Rectum (tissue), 1 donor: ENCODE data around the genes COX7A2L and MTA3.

- PRO-cap = no peak
Measured at GRCh38 chr2:41880363-41881116, 167.3 kb upstream of the PKDCC start.

DNA sequence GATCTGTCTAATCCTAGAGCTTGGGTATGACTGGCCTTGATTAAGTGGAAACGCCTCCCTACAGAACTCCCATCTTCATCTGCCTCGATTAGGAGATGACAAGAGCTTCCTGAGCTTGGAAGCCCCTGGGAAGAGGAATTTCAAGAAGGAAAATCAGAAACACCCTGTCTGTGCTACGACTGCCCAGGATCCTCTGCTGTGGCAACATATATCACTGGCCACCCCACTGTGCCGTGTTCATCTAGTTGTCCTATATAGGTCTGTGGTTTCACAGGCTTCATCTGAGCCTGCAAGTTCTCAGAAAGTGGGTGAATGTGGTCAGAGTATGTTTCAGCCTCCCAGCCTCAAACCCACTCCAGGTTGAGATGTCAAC, 151.4 kb upstream of the PKDCC start:
- PRO-cap = no peak

DNA sequence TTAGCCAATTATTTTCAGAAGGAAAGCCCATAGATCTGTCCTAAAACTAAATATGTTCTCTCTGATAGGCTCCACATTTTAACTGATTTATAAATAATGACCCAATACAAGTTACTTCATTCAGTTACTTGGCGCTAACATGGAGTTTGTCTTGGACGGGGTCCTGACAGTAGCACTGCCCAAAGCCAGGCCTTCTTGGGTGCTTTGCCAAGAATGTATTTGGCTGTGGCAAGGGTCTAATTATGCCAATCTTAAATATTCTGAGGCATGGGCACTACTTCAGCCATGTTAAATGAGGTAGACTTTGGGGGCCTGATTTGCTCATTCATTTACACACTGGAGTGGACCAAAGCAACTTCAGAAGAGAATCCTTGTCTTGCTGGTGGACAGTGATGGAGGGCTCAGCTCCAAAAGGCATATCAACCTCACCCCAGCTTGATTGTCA, 135.0 kb upstream of the PKDCC start:
- PRO-cap = no peak

GRCh38 chr2:41931912-41932841, 115.6 kb upstream of the PKDCC start:
- PRO-cap = no peak

DNA sequence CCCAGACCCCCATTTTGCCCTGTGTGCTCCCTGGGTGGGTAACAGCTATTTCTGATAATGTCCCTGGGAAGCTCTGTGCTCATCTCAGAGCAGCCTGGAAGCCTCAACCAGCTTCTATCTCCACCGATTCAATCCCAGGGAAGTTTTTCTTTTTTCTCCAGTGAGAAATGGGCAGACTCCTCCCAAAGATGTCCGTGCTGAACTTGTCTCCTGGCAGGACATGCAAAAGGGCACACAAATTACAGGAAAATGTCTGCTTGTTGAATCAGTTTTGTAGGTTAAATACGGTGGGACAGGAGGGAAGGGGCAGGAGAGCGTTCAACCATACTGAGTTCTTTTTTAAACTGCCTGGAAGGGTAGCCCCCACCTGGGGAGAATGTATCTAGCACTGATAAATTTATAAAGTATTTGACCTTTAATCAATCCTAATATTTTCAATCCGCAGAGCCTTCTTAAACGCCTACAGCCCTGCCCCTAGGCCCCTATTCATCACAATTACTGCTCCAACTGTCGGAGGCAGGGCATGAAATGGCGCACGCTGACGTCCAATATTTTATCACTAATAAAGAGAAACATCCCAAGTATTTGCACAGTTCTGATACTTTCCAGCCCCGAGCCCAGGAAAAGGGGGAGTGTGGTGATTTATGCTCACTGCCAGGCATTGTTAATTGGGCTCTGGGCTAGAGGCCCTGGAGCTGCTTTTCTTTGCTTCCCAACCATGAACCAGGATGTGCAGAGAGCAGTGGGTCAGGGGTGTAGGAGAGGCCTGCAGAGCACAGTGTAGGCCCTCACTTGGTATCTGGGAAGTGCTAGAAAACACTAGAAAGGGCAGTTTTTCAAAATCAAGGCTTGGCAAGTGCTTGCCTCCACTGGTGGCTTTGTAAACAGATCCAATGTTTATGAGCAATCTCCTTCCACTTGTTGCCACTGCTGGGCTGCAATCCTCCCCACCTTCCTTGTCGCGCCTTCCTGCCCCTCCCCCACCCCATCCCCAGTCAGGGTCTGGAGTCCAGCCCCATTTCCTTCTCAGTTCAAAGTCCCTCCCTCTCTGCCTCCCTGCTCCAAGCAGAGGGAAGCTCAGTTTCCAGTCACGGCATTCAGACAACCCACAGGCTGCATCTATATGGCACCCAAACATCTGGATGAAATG, 84.2 kb upstream of the PKDCC start:
- PRO-cap = bidirectional peak, plus-strand start at position 1,080 of the sequence, minus-strand start at position 725 of the sequence

- PRO-cap = no peak
Measured at GRCh38 chr2:42040876-42041204, 7.0 kb upstream of the PKDCC start.

- PRO-cap = bidirectional peak, plus-strand start at chr2:42048963, minus-strand start at chr2:42048925; bidirectional peak, plus-strand start at chr2:42049398, minus-strand start at chr2:42049042
Measured at GRCh38 chr2:42048495-42049462, 958 bp downstream of the PKDCC start.

- PRO-cap = no peak
Measured at GRCh38 chr2:42105193-42106001, 57.6 kb downstream of the PKDCC start.

DNA sequence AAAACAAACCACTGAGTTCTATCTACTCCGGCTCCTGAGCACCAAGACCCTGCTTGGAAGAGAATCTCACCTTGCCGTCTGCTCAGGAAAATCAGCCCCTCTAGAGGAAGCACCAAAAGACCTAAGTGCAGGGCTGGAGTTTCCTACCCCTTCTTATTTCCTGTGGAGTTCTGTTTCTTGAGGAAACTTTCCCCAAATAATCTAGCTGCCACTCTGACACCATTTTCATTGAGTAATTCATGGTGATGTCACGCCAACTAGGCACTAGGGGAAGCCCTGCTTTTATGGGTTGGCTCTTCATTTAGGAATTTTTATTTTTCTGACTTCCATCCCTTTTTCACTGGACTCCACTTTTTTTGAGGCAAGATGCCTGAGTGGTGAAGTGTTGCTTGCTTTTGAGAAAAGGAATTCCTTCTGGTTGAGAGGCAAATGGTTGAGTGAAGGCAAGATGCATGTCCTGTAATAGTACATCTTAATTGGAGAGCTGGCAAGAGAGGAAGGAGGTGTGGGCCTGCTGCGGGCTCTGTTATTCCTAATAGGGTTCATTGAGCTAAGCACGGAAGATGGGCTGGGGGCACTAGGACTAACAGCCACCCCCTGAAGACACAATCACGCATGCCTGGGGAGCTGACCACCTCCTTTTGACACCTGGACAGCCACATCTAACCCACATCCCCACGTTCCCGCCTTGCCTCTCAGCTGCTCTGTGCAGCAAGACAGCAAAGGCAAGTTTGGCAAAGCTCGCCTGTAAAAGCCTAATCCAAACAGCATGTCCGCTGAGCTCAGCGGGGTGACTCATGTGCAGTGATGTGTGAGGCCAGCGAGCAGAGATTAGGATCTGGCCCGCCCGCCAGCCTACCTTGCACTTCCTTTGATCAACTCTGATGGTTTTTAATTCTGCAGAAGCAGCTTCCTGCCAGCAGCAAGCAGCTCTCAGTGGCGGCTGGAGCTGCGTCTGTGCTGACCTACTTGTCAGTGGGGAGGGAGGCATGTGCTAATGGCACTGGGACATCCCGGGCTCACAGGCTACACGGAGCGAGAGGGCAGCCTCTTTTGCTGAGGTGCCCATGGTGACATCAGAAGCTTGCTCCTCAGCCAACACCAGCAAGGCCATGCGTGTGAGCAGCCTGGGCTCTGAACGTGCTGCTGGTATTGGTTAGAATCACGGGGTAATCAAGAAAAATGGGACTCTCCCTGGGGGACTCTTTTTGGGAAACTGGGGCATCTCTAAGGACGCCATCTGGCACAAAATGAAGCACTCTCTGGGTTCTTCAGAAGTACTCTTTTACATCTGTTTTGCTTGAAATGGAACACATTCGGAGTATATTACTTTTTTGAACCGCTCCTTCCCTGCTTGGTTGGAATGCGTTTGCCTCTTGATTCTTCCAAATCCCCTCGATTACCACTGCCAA, 36.3 kb upstream of the EML4 start:
- PRO-cap = bidirectional peak, plus-strand start at position 936 of the sequence, minus-strand start at position 883 of the sequence

- PRO-cap = no peak
Measured at GRCh38 chr2:42193696-42194266, 24.6 kb downstream of the EML4 start.

GRCh38 chr2:42247004-42247746, 78.0 kb downstream of the EML4 start:
- PRO-cap = no peak

- PRO-cap = unidirectional peak, minus-strand start at chr2:42361027; unidirectional peak, minus-strand start at chr2:42361209; bidirectional peak, plus-strand start at chr2:42361661, minus-strand start at chr2:42361510
Measured at GRCh38 chr2:42360815-42361902, at the start of gene COX7A2L. TSS of gene COX7A2L (minus strand) at chr2:42361217.

GRCh38 chr2:42568310-42569093, at the start of gene MTA3:
TSS of gene MTA3 (plus strand) at chr2:42568632.
- PRO-cap = bidirectional peak, plus-strand start at chr2:42568705, minus-strand start at chr2:42568519

- PRO-cap = no peak
Measured at GRCh38 chr2:42652177-42652696, 83.8 kb downstream of the MTA3 start.

DNA sequence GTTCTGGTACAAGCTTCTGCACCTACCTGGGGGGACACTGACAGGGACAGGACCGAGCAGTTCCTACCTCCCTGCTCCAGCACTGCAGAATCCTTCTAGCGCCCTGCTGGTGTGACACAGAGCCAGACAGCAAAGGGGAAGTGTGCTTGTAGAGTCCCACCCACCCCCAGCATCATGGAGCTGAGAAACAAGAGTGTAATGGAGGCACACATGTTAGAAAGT, 38.3 kb downstream of the OXER1 start:
- PRO-cap = unidirectional peak, minus-strand start at position 95 of the sequence

DNA sequence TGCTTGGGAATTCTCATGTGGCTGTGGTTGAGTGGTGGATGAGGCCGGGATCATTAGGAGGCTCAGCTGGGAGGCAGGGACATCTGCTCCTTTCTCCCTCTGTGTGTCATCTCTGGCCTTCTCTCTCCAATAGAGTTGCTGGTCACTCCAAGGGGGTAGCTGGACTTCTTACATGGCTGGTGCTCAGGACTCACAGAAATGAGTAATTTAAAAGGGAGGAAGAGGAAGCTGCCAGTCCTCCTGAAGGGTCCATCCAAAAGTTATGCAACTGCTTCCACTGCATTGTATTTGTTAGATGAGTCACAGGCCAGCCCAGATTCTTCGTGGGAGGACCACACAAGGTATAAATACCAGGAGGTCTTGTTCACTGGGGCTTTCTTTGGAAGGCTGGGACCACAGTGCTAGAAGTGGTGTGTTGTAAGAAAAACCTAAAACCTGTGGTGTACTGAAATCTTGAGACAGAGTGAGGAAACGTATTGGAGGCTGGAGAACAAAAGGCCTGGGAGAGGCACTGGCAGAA, 43.6 kb upstream of the HAAO start:
- PRO-cap = unidirectional peak, plus-strand start at position 373 of the sequence

DNA sequence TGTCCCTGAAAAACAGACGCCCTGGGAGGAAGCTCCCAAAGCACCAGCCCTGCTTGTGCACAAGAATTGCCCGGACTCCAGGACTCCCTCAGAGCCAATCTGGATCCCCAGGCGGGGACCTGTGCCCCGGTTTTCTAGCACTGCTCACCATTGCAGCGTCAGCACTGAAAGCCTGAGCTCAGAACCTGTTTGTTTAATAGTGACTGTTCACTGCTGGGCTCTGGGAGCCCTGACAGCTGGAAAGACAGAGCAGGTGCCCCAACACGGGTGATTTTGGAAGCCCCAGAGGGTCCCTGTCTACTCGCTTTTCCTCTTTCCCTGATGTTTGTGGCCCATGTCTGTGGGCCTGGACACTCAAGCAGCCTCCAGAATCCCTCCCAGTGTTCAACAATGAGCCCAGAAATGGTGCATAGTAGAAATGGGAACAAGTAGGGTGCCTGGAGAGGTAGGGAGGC, 134.7 kb upstream of the HAAO start:
- PRO-cap = bidirectional peak, plus-strand start at position 235 of the sequence, minus-strand start at position 85 of the sequence

DNA sequence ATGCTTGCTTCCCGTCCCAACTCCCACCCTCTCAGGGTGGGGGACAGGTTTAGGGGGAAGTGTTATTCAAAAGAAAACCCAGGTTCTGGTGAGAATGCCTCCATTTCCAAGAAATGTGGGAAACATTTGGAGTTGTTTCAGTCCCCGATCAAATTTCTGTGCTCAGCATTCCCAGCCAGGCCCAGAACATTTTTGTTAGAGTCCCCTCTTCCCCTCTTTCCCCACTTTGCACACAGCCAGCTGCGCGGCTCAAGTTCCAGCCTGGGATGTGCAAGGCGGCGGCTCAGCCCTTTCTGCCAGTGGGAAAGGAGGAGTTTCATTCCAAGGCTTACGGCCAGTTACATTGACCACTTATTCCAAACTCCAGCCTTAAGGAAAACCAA, 154.8 kb downstream of the ZFP36L2 start:
- PRO-cap = no peak

DNA sequence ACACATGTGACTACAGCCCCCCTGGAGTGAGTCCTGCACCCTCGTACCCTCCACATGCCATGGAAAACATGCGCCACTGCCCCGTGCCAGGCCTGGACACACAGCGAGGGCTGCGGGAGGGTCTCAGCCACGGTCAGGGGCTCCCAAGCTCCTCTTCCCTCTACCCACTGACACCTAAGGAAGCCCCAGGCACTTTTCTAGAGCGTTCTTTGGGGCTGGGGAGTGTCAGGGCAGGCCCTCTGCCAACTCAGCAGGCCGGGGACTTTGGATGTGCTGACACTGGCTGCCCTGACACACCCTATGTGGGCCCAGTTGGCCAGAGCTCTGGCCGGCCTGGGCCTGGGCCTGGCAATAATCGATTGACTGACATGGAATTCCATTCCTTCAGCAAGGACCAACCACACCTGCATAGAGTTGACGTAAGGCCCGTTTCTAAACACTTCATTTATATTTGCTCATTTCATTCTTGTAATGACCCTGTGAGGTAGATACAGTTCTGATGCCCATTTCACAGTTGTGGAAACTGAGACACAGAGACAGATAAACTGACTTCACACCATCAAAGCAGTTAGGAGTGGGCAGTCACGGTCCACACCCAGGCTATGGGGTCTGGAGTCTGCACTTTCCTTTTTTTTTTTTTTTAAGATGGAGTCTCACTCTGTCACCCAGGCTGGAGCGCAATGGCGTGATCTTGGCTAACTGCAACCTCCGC, 70.4 kb downstream of the ZFP36L2 start:
- PRO-cap = unidirectional peak, minus-strand start at position 169 of the sequence

- PRO-cap = bidirectional peak, plus-strand start at chr2:43161898, minus-strand start at chr2:43161691; bidirectional peak, plus-strand start at chr2:43161994, minus-strand start at chr2:43161942
Measured at GRCh38 chr2:43161530-43162271, 64.7 kb downstream of the ZFP36L2 start.